B cell (primary cell): ENCODE results near the genes MMP21 and NPS.

DNA sequence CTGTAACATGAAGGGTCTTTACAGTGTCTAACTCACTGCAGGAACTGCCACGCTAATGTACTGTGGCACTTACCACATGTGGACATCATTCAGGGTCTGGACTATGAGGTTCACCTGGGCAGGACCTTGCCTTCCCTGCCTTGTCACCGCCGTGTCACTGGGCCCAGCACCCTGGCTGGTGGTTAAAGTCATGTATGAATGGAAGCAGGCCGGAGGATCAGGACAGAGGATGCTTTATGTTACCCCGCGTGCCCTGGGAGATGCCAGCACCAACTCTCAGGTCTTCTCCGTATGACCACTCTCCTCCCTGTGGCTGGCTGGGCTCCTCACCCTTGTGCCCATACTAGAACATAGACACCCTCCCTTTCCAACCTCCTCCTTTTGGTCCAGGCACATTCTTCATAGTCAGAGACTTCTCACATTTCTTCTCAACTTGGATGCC is 240.1 kb downstream of the TEX36 start:
- PRO-cap, result no peak
- CAGE, long polyA plus RNA, result no peak

- PRO-cap, result no peak
- CAGE, long polyA plus RNA, result no peak
Measured at GRCh38 chr10:125773805-125774270, 1.8 kb downstream of the MMP21 start.

DNA sequence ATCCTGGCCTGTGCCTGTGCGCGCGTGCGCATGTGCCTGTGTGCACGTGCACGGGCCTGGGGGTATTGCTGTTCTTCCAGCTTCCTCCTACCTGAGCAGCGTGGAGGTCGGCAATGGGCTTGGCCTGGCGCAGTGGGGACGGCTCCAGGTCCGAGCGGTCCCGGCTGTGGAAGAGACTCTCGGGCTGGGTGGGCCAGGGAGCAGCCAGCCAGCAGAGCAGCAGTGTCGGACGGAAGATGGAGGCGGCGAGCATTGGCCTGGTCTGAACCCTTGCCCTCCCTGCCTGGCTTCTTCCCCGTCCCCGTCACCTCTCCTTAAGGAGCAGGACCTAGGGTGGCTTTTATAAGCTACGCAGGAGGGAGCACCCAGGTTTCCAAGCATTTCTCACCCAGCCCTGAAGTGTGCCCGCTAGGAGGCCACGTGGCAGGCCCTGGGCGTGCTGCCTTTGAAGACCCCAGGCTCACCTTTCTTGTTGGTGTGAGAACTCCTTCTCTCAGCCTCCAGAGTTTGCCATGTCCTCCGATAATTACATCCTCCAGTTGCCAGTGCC is at the start of gene MMP21:
TSS of gene MMP21 (minus strand) at position 253 of the 550 bp plus-strand sequence.
- PRO-cap, result no peak
- CAGE, long polyA plus RNA, result no peak

- PRO-cap, result no peak
- CAGE, long polyA plus RNA, result no peak
Measured at GRCh38 chr10:125851198-125851611, 27.9 kb downstream of the BCCIP start.

DNA sequence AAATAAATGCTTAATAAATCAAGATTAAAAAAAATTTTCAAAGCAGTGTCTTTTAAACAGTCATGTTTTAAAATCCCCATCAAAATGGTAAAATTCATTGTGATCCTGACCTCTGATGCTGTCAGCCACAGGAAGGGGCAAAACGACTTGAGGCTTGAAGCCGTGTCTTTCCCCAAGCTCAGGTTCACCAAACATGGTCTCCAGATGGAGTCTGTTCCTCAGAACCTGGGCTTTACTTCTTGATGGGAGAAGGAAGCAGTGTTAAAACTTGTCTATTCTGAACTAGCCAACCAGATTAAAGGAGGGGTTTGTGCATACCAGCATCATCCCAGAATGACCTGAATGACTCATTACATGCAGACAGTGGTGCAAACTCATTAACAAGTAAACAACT is 6.6 kb downstream of the FANK1 start:
- PRO-cap, result no peak
- CAGE, long polyA plus RNA, result no peak

DNA sequence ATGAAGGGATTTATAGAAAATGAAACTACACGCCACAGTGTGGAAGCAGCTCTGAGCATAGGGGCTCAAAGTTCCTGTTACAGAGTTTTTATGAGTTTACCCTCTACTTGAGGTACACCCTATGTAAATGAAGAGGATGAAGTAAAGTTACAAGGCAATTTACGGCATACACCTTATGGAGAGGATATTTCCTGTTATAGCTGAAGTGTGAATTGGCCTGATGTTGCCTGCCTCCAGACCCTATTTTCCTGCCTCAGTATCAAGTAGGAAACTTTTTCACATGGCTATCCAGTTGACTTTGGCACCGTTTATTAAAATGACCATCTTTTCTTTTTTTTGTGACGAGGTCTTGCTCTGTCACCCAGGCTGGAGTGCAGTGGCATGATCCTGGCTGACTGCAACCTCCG is 33.4 kb downstream of the FANK1 start:
- PRO-cap, result no peak
- CAGE, long polyA plus RNA, result no peak

DNA sequence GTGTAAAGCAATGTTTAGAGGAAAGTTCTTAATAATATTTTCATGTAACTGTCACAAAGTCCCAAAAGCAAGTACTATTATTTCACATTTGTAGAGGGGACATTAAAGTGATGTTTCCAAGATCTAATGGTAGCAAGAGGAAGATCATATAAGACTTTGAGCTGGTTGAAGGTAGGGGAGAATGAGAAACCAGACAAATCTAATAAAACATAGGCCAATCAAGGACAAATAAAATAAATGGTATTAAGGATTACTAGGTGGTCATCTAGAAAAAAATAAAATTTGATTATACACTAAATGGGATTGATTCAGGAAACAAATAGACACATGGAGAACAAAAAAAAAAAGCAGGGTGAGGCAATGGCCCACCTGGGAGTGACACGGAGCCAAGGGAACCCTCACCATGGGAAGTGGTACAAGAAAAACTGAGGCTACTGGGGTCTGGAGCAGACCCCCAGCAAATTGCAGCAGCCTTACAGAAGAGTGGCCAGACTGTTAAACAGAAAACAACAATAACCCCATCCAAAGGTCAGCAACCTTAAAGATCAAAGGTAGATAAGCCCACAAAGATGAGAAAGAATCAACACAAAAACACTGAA is 128.3 kb downstream of the FANK1 start:
- PRO-cap, result no peak
- CAGE, long polyA plus RNA, result no peak

DNA sequence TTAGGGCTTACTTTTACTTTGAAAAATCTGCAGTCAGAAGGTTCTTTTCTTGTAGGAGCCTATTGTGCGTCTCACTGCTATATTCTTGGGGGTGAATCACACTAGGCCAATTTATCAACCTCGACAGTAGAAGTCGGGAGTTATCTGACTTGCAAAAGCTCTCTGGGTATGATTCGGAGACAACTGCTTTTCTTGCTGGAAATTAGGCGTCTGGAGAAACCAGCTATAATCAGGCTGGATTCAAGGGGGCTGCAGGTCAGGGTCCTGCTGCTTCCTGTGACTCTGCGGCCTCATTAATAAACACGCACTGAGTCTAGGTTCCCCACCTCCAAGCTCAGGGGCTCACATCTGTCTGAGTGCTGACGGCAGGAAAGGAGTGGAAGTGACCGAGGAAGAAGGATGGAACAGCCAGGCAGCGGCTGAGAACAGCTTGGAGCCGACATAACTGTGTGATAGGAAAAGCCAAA is 184.5 kb downstream of the FANK1 start:
- PRO-cap, result no peak
- CAGE, long polyA plus RNA, result no peak

- PRO-cap, result no peak
- CAGE, long polyA plus RNA, result no peak
Measured at GRCh38 chr10:126339295-126339494, 49.1 kb downstream of the ADAM12 start.

DNA sequence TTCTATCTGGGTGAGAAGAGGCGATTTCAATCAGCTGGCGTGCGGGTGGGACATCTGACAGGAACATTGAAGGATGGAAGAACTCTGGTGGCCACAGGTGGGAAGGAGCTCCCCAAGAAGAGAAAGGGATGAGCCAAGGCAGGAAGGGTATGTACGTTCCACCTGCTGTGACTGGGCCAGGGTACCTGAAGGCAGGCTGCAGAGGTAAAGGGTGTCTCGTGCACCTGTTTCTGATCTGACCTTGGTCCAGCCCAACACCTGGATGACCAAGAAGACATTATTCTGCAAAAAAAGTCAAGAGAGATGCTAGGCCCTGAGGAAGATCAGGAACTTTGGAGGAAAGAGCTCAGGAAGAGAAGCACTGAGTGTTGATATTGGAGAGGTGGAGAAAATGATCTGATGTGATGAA is 38.3 kb upstream of the DOCK1 start:
- PRO-cap, result no peak
- CAGE, long polyA plus RNA, result no peak

GRCh38 chr10:126904426-126905152 is 639 bp upstream of the DOCK1 start:
- PRO-cap, result no peak
- CAGE, long polyA plus RNA, result no peak

DNA sequence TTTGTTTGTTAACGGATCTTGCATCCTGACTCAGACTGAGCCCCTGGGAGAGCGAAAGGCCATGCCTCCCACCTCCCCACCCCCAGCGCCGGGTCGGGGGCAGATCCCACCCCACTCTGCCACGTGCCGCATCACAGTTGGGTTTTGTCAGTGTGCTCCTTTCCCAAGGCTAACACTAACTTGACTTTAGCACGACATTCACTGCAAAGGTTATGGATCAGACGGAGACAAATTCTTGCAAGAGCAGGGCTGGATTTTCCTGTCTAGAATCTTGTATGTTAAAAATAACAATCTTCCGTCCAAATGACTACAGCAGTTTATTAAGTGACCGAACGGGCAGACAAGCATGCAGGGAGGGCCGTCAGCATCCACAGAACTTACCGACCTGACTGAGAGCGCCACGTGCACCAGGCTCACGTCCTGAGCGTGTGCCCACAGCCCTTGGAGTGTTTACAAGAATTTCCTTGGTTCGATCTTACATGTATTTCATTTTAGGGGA is 156.4 kb upstream of the NPS start:
- PRO-cap, result no peak
- CAGE, long polyA plus RNA, result no peak

DNA sequence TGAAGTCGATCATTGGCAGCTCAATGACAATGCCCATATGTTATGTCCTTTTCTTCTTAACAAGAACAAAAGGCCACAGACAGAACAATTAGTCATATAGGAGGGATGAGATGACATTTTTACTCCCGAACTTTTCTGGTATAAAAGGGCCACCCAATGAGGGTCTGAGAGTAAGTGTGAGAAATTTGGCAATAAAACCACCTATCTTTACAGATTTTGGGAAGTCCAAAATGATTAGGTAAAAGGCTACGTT is at the start of gene NPS:
TSS of gene NPS (plus strand) at position 171 of the 253 bp plus-strand sequence.
- PRO-cap, result no peak
- CAGE, long polyA plus RNA, result no peak

DNA sequence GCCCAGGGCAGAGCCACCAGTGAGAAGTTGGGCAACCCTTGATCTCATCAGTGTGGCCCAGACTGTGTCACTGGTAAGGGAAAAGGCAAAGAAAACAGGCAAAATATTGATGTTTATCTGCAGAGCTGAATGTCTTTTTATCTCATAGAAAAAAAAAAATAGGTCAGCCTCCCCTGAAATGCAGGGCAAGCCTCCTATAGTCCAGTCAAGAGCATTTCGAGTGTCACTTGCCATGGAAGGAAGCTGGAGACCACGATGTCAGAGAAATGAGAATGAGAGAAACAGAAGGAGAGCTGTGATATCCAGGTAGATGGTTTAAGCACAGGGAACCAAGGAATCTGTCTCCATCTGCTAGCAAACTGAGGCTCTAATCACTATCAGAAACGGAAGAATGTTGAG is 35.0 kb downstream of the PTPRE start:
- PRO-cap, result no peak
- CAGE, long polyA plus RNA, result no peak

GRCh38 chr10:128052455-128053076 is 73.7 kb downstream of the MKI67 start:
- PRO-cap, result no peak
- CAGE, long polyA plus RNA, result no peak

GRCh38 chr10:128056373-128057340 is 69.6 kb downstream of the MKI67 start:
- PRO-cap, result no peak
- CAGE, long polyA plus RNA, result no peak

- PRO-cap, result no peak
- CAGE, long polyA plus RNA, result no peak
Measured at GRCh38 chr10:128062006-128062801, 64.0 kb downstream of the MKI67 start.

DNA sequence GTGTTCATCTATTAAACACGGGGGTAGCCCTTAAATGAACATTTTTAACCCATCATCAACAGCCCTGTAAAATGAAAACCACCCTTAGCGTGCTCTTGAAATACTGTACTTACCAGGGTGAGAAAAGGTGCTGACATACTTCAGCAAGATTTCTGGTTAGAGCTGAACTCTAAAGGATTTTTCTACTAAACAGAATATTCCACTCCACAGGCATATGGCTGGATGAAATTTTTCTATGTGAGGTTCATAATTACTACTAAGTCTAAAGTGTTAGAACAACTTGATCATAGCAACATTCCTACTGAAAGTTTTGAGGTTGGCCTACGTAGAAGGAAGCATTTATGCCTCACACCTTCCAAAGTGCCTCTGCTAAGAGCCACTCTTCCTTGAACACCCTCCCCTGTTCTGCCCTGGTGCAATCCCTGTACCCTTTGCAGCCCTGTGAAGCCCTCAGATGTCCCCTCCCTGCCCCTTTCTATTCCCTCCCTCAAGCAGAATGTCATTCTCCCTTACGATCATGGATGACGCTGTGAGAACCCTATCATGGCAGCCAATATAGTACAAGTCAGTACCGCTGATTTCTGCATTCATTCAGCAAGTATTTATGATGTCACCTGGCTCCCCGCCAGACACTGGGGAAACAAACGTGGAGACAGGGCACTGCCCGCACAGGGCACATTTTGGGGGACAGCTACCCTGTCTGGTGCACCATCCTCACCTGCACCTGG is 28.7 kb downstream of the MKI67 start:
- PRO-cap, result no peak
- CAGE, long polyA plus RNA, result no peak

DNA sequence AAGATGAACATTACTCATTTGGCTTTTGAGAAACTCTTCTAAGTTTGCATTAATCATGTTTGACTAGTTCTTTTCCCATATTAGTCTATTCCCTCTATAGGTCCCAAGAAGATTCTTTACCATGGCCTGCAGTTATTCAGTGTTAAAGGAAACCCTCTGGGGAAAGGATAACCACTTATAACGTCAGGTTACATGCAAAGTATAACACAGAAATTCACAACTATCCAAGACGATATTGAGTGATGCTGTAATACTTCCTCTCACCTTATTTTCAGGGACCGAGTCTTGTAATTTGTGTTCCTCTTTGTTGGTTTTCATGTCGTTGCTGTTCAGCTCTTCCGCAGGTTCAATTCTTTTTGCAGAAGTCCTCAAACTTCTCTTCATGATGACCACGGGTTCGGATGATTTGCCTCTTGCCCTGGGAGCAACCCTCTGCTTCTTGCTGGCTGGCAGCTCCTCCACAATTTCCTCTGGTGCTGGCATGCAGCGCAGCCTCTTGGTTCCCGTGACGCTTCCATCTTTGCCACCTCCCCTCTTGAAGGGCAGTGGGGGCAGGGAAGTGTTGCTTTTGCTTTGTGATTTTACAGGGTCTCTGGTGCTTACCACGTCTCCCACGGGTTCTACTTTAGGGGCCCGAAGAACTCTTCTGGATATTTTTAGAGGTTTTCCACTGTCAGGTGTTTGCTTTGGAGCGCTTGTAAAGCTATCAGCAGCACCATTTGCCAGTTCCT is 23.7 kb downstream of the MKI67 start:
- PRO-cap, result no peak
- CAGE, long polyA plus RNA, result no peak

DNA sequence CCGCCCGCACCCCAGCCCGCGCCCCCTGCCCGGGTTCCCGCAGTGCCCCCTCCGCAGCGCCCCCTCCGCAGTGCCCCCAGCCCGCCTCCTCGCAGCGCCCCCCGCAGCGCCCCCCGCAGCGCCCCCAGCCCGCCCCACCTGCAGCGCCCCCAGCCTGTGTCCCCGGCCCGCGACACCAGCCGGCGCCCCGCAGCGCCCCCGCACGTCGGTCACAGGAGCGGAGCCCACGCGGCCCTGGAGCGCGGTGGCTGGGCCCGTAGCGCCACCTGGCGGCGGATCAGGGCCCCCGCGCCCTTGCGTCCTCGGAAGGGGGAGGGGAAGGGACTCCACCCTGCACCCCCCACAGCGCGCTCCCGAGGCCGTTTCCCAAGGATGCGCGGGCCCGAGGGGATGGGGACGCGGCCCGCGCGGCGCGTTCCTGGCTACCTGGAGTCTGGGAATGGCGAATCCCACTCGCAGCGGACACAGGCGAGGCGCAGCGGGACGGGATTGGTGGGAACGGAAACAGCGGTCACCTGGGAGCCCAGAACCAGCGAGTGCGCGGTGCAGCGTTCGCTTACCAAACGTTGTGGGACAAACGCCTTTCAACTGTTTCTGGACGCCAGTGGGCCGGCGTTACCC is 23.8 kb upstream of the MKI67 start:
- PRO-cap, result no peak
- CAGE, long polyA plus RNA, result no peak